ENCODE measurements around a stretch of chr5.

GRCh38 chr5:142792489-142793147 is 22.4 kb downstream of the ARHGAP26 start:
- RRBS, result no CpG with 5 or more reads among the region's 9 CpGs

DNA sequence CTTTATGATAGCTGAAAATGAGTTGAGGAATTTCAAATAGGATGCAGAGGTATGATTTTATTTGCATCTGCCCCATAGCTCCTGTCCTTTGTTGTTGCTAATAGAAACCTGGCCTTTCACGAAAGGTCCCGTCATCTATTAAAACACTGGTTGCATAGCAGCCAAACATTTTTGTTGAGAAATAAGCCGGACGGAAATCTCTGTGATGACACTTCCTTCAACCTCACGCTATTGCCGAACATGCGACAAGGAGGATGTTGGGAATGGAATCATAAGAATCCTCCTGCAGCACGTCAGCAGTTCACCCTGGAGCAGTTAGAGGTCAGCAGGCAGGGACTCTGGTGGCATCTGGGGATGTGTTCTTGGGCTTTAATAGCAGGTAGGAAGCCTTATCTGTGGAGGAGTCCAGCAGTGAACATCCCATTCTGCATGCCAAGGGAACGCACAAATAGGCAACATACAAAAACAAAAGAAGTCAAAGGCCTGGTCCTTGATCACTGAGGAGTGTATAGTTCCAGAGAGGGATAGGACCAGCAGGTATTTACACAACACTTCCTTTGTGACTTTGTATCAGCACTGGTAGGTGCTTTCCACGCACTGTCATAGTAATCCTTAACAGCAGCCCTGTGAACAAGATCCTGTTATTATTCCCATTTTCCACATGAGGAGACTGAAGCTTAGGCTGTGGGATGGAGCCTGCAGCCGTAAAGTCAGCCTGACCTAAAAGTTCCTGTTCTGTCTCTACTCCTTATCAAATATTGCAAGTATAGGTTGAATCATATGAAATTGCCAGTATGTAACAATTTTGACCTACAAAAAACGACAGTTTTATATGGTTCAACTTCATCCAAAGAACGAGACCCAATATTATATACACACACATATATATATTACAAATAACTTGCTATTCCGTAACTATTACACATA is 33.5 kb downstream of the ARHGAP26 start:
- RRBS, result no CpG with 5 or more reads among the region's 14 CpGs

- RRBS, result no CpG with 5 or more reads among the region's 8 CpGs
Measured at GRCh38 chr5:142845053-142846033, 75.2 kb downstream of the ARHGAP26 start.

- RRBS, result 83% methylated on average over 2 of the region's 12 CpGs
Measured at GRCh38 chr5:142860895-142861644, 90.9 kb downstream of the ARHGAP26 start.

DNA sequence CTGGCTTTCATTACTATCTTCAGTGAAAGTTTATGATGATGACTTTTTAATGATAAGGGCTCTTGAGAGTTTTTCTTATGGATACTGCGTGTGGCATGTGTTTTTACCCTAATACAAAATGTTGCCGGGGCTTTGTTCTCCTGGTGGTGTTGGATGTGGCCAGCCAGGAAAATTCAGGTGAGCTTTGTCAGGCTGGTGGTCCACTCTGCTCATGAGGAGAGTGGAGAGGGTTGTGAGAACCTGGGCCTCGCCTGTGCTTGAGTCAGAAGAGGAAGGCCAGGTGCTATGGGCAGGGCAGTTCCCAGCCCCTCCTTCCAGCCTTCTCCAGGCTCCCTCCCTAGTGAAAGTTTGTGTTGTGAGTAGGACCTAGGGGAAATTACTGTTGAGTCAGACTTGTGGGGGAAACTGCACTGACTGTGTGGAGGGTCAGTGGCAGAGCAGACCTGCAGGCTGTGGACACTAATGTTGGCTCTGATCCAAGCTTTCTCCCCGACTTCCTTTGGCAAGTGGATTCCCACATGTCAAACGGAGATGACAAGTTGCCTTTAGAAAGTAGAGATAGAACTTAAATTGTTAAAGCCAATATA is 102.5 kb downstream of the ARHGAP26 start:
- RRBS, result no CpG with 5 or more reads among the region's 5 CpGs

- RRBS, result no CpG with 5 or more reads among the region's 3 CpGs
Measured at GRCh38 chr5:142903375-142903882, 133.3 kb downstream of the ARHGAP26 start.

DNA sequence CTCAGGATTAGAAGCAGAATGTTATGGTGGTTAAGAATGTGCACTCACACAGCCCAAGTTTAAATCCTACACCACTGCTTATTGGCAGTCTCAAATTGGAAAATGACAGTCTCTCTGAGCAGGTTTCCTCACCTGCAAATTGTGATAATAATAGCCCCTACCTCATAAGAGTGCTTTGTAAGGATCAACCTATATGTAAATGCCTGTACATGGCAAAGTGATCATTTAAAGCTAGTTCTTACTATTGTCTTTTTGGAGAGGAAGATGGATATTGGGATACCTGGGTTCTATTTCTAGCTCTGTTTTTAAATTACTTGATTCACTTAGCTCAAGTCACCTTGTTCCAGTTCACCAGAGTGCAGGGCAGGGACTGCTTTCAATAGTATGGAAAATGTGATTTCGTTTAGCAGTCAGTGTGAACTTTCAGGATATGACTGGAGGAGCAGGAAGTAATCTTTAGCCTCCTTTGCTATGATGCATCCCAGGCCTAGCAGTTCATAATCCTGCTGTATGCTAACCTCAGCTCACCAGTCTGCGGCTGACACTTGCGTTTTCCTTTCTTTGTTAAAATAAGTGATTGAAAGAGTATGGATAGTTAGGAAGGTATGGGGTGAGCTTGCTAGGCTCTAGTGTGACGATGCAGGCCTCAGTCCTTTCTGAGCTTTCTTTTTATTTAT is 169.6 kb downstream of the ARHGAP26 start:
- RRBS, result no CpG with 5 or more reads among the region's 4 CpGs

DNA sequence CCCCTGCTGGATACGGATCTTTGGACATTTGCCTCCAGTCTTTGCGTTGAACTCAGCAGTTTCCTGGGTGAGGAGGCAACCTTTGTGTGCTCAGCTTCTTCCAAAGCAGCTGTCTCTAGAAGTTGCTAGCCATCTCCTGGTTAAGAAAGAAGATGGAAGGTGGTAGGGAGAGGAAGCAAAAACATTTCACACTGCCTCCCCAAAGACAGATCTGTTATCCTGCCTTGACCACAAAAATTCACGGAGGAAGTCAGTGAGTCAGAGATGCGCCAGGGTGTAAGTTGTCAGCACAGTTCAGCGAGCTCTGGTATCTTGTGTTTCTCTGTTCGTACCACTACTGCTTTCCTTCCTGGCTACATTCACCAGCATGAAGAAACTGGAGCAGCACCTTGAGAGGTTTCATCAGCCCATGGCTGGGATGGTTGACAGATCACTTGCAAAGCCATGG is 207.4 kb downstream of the ARHGAP26 start:
- RRBS, result no CpG with 5 or more reads among the region's 6 CpGs

DNA sequence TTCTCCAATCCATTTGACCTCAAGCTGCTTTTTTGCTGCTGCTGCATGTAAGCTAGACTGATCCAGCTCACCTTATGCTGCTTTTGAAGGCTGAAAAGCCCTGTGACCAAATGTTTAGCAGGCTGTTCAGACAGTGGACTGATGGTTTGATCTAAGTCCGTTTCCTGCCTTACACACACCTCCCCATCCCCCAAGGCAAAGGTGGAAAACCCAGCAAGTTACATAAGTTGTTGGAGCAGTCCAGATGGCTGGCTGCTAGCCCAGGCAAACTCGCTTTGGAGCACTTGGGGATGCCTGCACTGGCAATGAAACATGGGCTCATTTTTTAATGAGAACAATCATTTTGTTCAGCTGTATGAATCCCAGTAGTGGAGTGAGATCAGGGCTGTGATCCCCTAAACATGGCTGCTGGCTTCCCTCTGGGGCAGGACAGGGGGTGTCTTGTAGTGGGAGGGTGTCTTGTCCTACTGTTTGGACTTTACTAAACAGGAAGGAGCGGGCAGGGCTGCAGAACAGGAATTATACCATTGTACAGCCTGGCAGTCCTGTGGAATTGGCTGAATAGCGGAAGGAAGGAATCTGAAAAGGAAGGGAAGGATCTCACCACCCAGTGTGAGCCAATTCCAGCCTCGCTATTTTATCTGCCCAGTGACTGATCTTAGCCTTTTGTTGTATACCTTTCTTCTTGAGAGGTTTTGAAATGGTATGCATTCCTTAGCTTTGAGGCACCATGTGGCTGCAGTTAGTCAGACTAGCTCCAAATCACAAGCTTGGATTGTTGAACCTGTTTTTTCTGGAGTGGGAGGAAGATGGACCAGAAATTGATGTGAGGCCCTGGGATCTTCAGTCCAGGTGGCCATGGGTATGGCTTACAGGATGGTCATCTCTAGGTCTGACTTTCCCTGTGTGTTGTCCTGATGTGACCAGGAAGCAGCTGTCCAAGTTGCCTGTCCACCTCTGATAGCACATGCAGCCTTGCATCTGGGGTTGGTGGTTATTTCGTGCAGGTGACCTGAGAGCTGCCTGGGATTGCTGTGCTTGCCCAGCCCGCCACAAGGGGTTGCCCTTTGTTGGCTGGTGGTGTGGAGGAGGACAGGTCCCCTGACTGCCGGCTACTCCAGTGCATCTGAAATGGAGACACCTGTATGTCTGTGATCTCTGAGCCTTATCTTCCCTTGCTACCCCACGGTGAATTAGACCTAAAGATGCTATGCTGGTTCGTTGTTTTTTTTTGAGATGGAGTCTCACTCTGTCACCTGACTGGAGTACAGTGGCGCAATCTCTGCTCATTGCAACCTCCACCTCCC is 212.3 kb downstream of the ARHGAP26 start:
- RRBS, result no CpG with 5 or more reads among the region's 11 CpGs

DNA sequence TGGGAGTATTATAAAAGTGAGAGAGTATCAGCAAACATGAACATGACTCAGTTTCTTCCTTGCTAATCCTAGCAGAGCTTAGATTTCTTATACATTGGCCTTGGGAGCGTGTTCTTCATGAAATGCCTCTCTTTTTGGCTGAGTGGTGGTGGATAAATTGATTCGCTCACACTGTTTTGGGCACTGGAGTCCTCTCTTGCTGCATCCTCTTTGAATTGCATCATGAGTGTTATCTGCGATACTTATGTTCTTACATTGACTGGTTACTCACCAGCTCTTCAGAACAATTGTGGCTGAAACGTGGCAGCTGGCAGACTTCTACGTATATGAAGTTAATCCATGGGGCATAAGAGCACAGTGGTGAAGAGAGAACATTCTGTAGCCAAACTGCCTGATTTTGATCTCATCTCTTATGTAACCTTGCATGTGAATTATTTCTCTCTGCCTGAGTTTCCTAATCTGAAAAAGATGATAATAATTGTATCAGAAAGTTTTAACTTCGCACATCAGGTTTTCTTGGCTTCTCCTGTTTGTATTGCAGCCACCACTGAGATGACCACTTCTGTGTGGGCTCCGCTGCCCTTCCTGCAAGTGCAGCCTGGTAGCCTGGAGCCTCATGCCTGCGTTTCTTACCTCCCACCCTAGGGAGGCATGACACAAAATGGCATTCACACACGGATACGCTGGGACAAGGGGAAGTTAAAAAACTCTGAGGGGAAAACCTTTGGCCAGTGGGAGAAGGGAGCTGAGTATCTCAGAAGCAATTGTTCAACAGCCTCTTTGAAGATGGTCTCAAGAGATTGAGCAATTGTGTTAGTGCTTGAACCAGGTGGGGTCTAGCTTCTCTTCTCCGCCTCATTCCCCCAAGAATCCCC is 295.2 kb downstream of the ARHGAP26 start:
- RRBS, result no CpG with 5 or more reads among the region's 11 CpGs

DNA sequence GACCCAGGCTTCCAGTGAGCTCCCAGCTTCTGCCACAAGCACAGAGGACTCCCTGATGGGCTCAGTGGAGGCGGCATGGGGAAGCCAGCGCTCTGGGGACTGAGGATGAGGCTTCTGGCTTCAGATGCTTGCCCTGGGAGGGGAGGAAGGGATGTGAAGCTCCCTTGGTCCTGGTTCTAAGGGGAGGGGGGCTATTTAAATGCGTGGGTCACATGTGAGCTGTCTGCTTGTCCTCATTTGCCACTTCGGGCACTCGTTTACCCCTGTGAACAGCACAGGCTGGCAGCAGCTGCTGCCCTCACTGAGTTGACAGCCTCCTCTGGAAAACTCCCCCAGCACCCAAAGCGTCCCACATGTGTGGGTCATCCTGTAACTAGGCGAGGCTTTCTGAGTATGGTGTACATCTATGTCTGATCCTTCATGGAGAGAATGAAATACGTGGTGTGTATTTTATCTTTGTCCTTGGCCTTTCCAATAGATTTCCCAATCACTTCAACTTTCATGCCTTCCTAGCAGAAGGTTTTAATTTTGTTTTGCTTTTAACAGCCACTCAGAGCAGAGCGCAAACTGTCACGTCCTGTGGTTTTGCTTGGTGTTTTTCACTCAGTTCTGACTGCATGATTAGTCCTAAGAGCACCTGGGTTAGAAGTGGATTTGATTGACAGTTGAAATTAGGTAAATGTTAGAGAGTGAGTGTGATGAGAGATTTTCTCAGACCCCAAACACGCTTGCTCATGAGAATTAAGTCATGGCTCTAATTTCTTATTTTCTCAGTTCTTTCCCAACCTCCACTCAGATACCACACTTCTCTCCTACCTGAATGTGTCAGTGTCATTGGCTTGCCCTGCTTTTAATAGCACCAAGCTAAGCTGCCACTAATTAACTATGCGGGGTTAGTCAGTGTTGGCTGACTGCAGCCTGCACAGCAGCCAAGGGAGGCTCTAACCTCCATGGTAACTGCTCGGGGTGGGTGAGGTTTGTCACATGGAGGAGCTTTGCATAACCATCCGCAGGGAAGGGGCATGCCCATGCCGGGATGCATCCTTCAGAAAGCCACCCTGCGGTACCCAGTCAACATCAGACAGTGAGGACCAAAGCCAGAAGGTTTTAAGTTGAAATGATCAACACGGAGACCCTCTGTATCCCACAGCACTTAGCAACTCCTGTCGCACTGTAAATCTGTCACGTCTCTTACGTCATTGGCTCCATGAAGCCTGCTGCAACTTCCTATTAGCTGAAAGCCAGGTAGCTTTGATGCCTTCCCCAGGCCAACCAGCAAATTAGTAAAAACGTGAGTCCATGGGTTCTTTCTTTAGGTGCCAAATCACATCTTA is 173.5 kb downstream of the NR3C1 start:
- RRBS, result no CpG with 5 or more reads among the region's 21 CpGs

- RRBS, result no CpG with 5 or more reads among the region's 8 CpGs
Measured at GRCh38 chr5:143234215-143234810, 169.2 kb downstream of the NR3C1 start.

- RRBS, result no CpG with 5 or more reads among the region's 1 CpG
Measured at GRCh38 chr5:143313918-143314540, 89.5 kb downstream of the NR3C1 start.

DNA sequence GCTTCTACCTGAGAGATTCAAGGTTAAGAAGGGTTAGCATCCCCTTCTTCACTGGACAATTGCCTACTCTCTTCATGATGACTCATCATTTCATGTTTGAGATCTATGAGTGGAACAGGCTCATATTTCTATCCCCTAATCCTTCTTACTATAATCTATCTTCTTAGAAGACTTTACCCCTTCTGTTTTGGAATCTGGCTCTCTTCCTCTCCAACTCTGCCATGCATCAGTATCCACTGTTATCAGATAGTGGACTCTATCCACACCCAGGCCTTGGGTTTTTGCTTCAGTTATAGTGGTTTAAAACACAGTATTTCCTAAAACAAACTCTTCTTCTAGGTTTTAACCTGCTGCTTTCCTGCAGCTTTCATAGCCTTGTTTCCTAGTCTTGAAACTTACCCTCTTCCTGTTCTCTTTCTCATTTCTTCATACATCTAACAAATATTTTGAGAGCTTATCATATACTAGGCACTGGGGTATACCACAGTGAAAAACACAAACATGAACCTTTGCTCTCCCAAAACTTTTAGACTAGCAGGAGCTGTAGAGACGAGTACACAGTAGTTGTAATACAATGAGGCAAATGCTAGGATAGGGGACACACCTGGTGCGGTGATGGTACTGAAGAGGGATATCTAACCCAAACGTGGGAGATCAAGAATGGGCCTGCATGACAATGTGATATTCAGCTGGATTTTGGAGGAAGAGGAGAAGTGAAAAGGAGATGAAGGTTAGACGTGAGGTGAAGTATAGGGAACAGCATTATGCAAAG is 54.0 kb downstream of the NR3C1 start:
- RRBS, result no CpG with 5 or more reads among the region's 4 CpGs

GRCh38 chr5:143402457-143402905 is 1.0 kb downstream of the NR3C1 start:
- RRBS, result 0% methylated on average over 9 of the region's 42 CpGs

- RRBS, result no CpG with 5 or more reads among the region's 2 CpGs
Measured at GRCh38 chr5:143404643-143404723, 997 bp upstream of the NR3C1 start.

- RRBS, result no CpG with 5 or more reads among the region's 5 CpGs
Measured at GRCh38 chr5:143409726-143410291, 6.3 kb upstream of the NR3C1 start.

DNA sequence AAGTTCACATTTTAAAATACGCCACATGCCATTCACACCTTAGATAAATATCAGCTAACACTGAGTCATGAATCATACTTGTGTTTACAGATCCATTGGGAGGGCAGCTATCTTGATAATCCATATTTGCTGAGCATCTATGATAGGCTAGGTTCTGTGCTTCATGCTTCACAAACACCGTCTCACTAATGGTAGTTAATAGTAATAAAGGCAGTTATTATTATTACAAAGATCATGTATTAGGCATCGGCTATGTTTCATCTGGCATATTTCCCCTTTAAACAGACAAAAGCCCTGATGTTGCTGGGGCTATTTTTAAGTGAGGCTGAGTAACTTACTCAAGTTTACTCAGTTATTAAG is 152.2 kb upstream of the HMHB1 start:
- RRBS, result no CpG with 5 or more reads among the region's 3 CpGs

DNA sequence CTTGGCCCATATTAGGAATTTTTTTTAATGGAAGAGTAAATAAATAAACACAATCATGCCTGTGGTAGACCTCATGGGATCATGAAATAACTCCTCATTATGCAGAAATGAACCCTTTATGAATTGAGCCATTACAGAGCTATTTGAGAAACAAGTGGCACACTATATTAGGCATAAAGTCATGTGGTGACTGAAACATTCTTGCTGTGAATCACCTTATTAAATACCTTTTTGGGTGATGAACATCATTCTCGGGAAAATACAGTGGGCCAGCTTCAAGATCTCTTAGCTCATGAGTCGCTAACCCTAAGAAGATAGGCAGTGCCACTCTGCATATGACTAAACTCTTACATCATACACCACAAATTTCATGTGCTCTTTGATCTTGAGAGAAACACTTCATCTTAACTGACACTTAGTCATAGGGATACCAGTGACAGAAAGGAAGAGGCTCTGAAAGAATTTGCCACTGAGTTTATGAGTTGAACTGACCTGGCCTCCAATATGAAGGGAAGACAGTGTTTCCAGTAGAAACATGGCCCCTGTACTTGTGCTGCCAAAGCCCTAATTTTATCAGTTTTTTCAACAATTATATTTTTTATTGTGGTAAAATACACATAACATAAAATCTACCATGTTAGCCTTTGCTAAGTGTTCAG is 10.1 kb downstream of the SH3RF2 start:
- RRBS, result no CpG with 5 or more reads among the region's 2 CpGs

DNA sequence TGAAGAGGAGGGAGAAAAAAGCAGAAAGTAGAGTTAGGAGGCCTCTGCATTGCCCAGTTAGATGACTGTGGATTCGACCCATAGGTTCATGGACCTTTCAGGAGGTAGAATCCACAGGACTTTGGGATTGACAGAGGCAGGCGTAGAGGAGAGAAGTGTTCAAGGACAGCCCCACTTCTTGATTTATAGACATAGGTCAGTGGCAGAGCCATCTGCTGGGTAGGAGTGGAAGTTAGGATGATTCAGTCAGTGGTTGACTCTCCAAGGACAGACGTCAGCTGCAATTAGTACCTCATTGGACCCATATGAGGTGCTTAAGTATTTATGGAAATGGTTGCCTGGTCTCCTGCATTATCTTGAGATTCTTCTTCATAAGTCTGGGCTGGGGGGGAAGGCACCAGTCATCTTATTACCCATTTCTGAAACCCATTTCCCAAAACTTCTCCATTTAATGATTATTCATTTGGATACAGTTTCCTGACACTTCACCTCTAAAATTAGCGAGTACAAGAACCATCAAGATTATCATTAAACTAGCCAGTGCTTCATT is 70.9 kb downstream of the SH3RF2 start:
- RRBS, result no CpG with 5 or more reads among the region's 4 CpGs